Measurements from ENCODE around the gene FAM78A.

DNA sequence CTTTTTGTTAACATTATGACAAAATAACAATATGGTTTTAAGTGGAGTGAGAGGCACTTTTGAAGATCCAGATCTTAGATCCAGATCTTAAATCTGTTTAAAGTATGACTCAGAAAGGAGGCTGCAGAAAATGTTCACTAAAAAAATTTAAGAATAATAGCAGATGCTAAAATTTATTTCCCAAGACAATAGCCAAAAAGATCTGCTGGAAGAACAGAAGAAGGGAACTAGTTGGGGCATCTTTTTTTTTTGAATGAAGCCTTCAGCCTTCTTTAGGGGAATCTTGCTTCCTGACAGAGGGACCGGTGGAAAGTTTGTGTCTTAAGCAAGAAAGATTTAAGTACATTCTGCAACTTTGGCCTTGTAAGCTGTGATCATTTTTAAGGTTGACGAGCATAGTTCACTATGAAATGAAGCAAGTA lies 12.1 kb downstream of the ABL1 start:
- PRO-cap = no peak
- RRBS, 2 experiments = no CpG with 5 or more reads among the region's 2 CpGs

DNA sequence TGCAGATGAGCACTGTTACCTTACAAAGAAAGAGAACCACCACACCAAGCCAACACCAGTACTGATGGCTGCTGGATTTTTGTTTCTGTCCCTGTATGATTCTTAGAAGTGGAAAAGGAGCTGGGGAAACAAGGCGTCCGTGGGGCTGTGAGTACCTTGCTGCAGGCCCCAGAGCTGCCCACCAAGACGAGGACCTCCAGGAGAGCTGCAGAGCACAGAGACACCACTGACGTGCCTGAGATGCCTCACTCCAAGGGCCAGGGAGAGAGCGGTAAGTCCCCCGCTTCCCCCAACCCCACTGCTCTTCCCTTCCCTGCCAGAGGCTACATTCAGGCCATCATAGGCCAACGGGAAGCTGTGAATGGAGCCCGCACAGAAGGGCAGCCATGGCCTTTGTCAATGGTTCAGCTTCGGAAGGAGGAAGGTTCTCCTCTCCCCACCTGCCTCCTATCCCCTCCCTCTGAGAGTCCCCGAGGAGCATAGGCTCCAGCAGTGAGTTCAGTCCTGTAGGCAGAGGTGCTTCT lies 16.2 kb downstream of the QRFP start:
- PRO-cap = no peak
- RRBS, 2 experiments = no CpG with 5 or more reads among the region's 10 CpGs

DNA sequence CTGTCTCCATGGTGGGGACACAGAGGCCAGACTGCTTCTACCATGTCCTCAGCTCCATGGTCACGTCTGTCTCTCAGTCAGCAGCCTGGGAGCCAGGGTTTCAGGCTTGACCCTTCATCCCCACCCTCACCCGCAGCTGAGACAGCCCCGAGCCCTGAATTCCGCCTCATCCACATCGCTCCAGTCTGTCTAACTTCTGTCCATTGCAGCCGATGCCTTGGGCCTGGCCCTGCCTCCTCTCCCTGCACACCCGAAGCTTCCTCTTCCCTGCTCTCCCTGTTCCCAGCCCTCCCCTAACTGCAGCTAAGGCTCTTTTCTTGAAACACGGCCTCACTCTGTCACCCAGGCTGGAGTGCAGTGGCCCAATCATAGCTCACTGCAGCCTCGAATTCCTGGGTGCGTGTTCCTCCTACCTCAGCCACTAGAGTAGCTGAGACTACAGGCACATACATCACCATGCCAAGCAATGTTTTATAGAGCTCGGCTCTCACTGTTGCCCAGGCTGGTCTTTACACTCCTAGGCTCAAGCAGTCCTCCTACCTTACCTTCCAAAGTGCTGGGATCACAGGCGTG lies 28.3 kb downstream of the LAMC3 start:
- PRO-cap = no peak
- RRBS, 2 experiments = no CpG with 5 or more reads among the region's 12 CpGs

DNA sequence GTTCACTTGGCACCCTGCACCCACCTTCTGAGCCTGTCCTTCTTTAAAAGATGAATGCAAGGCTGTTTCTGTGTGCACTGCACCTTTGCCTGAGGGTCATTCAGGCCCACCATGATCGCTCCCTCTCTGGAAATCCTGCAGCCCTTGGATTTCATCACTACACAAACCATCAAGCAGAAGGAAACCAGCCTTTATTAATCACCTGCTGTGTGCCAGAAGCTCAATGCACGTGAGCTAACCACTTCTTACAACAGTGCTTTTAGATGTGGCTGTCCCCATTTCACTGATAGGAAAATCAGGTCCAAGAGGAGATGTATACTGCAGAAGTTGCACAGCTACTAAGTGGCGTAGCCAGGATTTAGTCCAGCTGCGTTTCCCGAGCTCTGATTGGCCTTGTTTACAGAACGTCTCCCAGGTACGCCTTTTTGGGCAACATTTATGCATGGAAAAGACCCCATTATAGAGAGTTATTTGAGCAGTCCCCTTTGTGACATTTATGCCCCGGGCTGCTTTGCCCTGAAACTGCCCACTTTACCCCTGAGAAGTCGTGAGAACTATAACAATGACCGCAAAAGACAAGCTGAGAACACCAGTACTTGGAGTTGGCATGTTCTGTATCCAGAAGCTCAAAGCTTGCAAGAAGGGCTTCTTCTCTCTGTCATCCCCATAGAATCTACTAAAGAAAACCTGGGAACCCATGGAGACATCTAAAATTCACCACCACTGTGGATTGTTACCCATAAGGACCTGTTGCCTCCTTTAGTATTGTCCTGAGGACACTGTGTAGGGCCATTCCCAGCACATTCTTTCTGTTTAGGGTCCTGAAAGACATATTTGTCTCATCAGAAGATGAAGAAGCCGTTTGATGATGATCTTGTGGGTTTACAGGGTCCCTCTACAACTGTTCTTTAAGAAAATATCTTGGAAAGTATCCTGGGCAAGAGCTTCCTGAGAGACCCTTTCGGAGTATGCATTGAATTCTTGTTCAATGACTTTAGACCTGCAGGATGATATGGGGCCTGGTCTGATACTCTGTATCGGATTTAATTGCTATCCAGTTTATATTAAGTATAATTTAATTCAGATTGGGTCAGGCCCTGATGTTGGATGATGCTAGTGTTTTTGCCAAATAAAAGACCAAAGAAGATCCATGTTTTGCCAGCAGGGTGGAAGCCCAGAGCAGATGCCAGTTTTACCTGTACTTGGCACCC lies 57.0 kb downstream of the FAM78A start:
- PRO-cap = no peak
- RRBS, 2 experiments = no CpG with 5 or more reads among the region's 13 CpGs

DNA sequence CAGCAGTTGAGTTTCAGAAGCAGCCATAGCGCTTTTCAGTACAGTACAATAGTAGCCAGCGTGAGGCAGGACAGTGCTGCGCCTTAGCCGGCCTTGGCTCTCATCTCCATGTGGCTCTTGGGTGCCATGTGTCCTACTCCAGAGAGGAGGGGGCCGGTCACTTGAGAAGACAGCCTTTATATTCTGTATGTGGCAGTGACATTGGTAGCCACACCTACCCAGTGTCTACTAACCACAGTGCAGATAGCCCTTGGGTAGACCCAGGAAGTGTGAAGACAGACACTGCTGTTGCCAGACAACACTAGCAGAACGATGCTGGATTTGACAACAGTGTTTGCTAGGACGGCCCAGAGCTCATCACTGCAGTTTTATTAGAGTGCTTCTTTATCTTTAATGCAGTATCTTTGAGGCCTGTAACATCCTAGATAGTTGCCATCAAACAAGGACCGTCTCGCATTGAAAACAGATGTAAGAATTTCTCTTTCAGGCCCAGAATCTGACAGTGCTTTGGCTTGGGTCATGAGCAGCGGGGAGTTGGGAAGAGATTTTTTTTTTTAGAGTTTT lies 42.2 kb downstream of the FAM78A start:
- PRO-cap = no peak
- RRBS, 2 experiments = 92% methylated on average over 1 of the region's 10 CpGs; no CpG with 5 or more reads in 1 of the 2 experiments

DNA sequence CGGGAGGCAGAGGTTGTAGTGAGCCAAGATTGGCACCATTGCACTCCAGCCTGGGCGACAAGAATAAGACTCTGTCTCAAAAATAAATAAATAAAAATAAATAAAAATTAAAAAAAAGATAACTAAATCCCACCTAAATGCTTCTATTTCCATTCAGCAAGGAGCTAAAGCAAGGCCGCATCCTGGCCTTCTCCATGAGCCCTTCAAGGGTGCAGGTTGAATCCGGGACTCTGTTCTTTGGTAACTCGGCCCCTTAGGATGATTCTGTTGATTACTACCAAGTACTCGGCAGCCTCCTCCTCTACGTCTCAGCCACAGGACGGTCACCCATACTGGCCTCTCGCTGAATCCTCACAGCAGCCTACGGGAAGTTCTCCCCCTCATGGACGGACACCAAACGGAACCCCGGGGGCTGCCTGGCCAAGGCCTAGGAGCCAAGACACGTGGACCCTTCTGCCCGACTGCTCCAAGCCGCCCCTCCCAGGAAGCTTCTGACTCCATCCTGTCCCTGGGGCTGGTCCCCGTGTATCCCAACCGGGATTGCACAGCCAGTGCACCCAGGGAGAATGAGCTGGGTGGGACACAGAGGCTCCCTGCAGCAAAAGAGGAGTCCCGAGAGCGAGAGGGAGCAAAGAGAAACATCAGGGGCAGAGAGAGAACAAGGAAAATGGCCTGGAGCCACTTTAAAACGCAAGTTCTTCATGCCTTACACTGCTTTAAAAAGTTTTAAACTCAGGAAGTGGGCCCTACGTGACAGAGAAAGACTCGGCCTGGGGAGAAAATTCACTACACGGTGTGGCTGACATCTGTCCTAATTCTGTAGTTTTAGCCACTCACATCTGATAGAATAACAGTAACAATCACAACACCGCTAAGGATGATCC lies 3.2 kb downstream of the FAM78A start:
- PRO-cap = no peak
- RRBS, 2 experiments = no CpG with 5 or more reads among the region's 25 CpGs

DNA sequence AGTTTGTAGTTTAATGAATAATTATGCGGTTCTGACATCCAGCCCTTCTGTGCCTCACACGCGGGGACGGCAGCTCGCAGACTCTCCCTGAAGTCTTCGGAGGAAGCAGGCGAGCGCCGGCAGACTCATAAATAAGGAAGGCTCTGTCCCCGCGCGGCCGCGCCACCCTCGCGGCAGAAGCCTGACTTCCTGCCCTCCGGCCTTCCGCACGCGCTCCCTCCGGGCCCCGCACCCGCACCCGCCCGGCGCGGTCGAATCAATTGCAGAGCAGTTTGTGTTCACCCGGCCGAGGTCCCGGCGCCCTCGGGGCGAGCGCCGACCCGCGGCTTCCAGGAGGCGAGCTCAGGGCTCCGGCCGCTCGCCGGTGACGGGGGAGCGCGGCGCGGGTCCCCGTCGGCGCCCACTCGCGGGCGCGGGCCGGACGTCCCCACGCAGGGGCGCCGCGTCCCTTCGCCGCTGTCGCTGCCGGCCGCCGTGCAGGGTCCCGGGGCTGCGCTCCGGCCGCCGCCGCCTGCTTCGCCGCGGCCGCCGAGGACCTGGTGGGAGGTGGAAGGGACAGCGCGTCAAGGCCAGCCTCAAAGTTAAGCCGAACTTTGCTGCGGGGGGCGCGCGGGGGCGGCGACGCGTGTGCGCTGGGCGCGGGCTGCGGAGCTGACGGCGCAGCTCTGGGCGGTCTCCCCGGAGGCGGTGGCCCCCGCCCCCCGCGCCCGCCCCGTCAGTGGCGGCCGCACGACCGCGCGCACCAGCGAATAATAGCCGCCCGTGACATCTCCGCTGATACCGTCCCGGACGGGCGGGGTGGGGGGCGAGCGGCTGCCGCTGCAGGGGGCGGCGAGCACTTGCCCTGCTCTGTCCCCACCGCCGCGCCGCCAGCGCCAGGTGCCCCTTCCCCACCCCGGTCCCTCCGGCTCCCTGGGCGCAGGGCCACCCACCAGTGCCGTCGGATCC lies at the start of gene FAM78A:
TSS of gene FAM78A (minus strand) at position 103 of the 948 bp plus-strand sequence.
- PRO-cap = no peak
- RRBS, 2 experiments = 22 to 25% methylated on average over 46 to 53 of the region's 132 CpGs

- PRO-cap = no peak
- RRBS, 2 experiments = no CpG with 5 or more reads among the region's 13 CpGs
Observed at GRCh38 chr9:131358444-131358943, 35.4 kb upstream of the PRRC2B start.

DNA sequence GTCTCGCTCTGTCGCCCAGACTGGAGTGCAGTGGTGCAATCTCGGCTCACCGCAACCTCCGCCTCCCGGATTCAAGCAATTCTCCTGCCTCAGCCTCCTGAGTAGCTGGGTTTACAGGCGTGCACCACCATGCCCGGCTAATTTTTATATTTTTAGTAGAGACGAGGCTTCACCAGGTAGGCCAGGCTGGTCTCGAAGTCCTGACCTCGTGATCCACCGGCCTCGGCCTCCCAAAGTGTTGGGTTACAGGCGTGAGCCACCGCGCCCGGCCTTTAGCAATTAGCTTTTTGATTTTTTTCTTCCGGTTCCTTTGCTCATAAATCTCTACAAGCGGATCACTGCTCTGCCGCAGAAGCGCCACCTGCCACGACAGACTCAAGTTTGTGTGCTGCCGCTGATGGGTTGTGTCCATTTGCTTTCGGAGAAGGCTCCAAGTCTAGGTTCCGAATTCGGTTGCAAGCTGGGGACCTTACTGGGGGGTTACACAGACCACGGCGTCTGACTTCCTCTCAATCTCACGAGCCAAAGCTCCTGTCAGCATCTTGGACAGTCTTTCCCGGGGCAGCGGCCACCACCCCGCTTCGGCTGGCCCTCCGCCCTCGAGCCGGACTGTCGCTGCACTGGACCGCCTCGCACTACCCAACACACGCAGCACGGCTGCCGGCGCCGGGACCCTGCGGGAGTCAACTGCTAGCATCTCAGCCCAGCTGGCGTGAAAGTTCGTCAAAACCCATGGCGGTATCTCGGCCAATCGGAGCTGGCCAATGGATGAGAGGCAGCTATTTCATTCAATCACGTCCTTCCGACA lies 20.9 kb upstream of the PRRC2B start:
- PRO-cap = bidirectional peak, plus-strand start at position 317 of the sequence, minus-strand start at position 237 of the sequence; bidirectional peak, plus-strand start outside the sequence, minus-strand start at position 689 of the sequence
- RRBS, 2 experiments = 2 to 5% methylated on average over 14 of the region's 52 CpGs

DNA sequence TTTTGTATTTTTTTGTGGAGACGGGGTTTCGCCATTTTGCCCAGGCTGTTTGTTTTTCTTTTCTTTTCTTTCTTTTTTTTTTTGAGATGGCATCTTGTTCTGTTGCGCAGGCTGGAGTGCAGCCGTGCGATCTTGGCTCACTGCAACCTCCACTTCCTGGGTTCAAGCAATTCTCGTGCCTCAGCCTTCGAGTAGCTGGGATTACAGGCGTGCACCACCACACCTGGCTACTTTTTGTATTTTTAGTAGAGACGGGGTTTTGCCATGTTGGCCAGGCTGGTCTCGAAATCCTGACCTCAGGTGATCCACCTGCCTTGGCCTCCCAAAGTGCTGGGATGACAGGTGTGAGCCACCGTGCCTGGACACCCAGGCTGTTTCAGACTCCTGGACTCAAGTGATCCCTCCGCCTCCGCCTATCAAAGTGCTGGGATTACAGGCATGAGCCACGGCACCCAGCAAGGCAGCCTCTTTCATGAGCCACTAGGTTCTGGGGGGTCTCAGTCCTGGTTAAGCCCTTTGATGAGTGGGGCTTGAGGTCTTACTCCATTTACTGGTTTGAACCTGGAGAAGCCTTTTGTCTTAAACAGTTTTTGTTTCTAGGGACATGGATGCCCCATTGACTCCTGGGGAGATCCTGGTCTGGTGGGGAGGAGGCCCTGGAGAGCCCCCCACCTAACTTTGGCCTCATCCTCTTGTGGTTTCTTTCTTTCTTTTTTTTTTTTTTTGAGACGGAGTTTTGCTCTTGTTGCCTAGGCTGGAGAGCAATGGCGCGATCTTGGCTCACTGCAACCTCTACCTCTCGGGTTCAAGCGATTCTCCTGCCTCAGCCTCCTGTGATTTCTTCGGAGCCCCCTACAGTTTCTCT lies 6.6 kb downstream of the PRRC2B start:
- PRO-cap = no peak
- RRBS, 2 experiments = no CpG with 5 or more reads among the region's 20 CpGs

GRCh38 chr9:131522000-131522708 lies 8.9 kb downstream of the UCK1 start:
- PRO-cap = no peak
- RRBS, 2 experiments = 91 to 93% methylated on average over 9 of the region's 26 CpGs

DNA sequence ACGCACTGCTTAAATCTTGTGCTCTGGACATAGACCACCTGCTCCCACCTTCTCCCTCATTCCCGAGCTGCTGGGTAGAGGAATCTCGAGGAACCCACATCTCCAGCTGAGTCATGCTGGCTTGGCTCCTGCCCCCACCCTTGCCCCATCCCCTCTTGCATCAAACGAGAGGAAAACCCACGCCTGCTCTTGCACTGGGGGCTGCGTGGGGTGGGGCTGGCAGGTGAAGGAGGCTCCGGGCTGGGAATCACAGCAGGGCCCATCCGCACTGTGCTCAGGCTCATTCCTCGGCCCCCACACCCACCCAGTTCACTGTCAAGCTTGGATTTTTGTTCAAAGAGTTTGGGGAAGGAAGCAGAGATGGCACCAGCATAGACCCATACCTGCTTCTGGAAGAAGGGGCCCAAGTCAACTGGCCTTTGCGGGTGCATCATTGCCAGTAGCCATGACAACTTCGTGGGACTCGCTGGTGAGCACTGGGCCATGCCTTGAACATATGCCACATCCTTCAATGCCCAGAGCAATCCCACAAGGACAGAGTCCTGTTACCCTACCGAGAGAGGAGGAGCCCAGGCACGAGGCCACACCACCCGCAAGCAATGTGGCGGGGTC lies 48.3 kb downstream of the PRRT1B start:
- PRO-cap = no peak
- RRBS, 2 experiments = no CpG with 5 or more reads among the region's 16 CpGs

- PRO-cap = no peak
- RRBS, 2 experiments = no CpG with 5 or more reads among the region's 26 CpGs
Observed at GRCh38 chr9:131628487-131629568, 83.5 kb downstream of the PRRT1B start.

- PRO-cap = no peak
- RRBS, 2 experiments = no CpG with 5 or more reads among the region's 3 CpGs
Observed at GRCh38 chr9:131719229-131719596, 20.7 kb downstream of the RAPGEF1 start.

DNA sequence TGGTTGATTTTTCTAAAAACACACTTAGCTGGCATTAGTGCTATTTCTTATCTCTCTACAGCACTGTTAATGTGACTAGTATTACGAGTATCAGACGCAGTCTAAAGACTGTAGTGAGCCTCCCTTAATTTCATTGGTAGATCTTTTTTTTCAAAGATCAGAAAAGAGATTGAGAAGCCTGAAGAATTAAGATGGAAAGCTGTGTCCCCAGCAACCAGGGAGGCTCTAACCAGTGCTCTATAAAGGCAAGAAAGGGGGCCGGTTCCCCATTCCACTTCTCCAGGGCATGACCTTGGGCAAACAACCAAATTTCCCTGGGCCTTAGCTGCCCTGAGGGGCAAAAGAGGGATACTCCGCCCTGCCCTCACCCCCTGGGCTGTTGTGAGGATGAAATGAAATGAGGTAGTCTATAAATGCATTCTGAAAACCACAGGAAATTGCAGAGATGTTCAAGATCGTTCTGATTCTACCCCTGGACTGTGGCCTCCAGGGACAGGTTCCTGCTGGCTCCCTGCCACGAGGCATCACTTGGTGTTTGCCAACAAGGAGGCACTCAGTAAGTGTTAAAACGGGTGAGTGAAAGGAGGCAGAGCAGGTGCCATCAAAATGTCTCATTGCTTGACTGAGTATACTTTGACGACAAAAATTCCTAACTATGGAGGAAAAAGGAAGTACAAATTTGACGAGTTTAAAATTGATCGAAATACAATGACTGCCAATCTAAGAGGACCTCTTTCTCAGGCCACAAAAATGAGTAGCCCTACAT lies 5.7 kb downstream of the RAPGEF1 start:
- PRO-cap = no peak
- RRBS, 2 experiments = no CpG with 5 or more reads among the region's 10 CpGs

DNA sequence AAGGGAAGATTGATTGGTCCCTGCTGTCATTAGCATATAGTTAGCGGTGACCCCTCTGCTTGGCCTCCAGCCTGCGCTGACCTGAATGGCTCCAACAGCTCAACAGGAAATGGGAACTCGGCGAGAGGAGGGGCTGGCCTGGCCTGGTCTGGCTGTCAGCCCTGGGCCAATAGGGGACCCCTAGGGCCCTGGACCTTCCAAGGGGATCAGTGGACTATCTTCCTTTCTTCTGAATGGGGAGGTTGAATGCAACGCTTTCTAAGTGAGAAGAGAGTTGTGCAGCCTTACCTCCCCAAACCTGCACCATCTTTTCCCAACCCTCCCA lies 67.8 kb upstream of the RAPGEF1 start:
- PRO-cap = no peak
- RRBS, 2 experiments = no CpG with 5 or more reads among the region's 5 CpGs

- PRO-cap = no peak
- RRBS, 2 experiments = no CpG with 5 or more reads among the region's 13 CpGs
Observed at GRCh38 chr9:132059142-132059831, 20.4 kb downstream of the MED27 start.

GRCh38 chr9:132161001-132161861 lies 627 bp upstream of the NTNG2 start:
- PRO-cap = unidirectional peak, plus-strand start at chr9:132161701; unidirectional peak, plus-strand start at chr9:132161751
- RRBS, 2 experiments = 25 to 47% methylated on average over 9 to 16 of the region's 61 CpGs

DNA sequence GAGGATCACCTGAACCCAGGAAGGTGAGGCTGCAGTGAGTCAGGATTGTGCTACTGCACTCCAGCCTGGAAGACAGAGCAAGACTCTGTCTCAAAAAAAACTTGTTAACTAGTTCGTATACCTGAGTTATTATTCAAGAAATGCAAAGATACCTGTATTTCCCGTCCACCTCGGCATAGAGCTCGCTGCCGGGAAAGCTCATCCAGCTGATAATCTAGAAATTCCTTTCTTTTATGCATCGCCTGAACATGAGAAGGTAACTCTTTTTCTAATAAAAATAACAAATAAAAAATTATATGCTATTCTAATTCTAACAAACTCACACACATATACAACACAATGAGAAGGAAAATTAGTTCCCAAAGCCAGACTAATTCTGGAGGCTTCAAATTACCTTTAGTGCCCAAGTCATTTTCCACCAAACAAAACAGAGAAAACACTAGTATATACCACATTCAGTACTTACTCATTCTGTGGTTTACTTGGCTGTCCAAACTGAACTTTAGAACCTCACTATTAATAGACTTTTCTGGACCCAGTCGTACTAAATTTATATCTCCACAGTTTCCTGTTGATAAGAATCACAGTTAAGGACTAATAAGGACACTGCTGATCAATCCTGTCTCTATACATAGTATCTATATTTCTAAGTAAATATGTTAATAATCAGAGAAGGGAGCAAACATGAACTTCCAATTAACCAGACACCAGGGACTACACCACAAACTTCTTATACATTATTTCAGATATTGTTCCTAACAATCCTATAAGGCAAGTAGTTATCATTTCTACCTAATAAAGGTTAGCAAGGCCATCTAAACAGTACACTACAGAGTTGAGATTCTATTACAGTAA lies 66.5 kb downstream of the SETX start:
- PRO-cap = no peak
- RRBS, 2 experiments = no CpG with 5 or more reads among the region's 7 CpGs

GRCh38 chr9:132295553-132296284 lies 59.1 kb downstream of the SETX start:
- PRO-cap = no peak
- RRBS, 2 experiments = no CpG with 5 or more reads among the region's 5 CpGs

Measured in HEK293 (cell line).